ENCODE results near the genes PLCB1 and SLX4IP.

- RAMPAGE, long total RNA, result no peak
- RRBS, result no CpG with 5 or more reads among the region's 1 CpG
Measured at GRCh38 chr20:7939474-7939722, 860 bp downstream of the HAO1 start.

DNA sequence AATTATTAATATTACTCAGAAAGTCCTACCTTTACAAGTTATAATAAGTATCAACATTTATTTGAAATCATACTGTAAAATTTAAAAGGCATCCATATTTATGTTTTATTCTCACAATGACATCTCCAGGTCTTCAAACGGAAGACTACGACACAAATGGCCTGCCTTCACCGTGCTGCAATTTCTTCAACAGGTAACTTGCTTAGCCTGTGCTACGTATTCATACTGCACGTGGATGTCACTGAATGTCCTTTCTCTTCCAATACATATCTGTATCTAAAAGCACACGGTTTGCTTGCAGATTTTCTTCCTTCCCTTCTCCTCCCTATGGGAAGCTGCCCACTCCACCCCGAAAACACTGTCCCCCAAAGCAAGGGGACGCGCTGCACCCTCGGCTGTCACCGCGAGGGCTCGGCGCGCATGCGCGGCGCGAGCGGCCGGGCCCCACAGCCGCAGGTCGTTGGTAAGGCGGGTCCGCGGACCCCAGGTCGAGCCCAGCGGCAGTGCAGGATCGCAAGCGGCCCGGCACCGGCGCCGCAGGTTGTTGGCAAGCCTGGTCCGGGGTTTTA is 713 bp downstream of the TMX4 start:
- RAMPAGE, long total RNA, result no peak
- RRBS, result 1% methylated on average over 9 of the region's 35 CpGs

GRCh38 chr20:8020207-8020699 is 692 bp upstream of the TMX4 start:
- RAMPAGE, long total RNA, result no peak
- RRBS, result no CpG with 5 or more reads among the region's 4 CpGs

GRCh38 chr20:8131934-8132580 is at the start of gene PLCB1:
PLCB1 (plus strand) TSS chr20:8132266.
- RAMPAGE, long total RNA, result no peak
- RRBS, result 1% methylated on average over 26 of the region's 65 CpGs

GRCh38 chr20:8214010-8214625 is 82.1 kb downstream of the PLCB1 start:
- RAMPAGE, long total RNA, result no peak
- RRBS, result no CpG with 5 or more reads among the region's 9 CpGs

DNA sequence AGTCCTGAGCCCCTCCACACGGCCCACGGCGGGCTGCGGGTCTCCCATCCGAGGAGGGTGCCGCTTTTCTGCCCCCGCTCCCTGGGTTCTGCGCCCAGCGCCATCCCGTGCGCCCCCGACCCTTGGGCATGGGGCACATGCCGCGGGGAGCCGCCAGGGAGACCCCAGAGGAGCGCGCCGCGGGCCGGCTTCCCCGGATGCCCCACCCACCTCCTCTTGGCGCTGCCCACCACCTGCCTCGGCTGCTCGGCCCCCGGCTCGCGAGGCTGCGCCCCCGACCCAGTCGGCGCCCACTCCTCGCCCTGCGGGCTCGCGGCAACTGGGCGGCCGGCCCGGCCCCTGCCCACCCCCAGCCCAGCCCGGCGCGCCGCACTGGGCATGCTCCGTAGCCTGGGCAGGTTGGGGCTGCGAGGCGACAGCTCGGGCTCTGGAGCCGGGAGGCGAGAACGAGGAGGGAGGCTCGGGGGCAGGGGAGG is 556 bp upstream of the PLCB4 start:
- RAMPAGE, long total RNA, result no peak
- RRBS, result 2% methylated on average over 23 of the region's 50 CpGs

GRCh38 chr20:9301580-9302338 is 212.6 kb upstream of the LAMP5 start:
- RAMPAGE, long total RNA, result no peak
- RRBS, result no CpG with 5 or more reads among the region's 7 CpGs

GRCh38 chr20:9329877-9330276 is 184.5 kb upstream of the LAMP5 start:
- RAMPAGE, long total RNA, result no peak
- RRBS, result no CpG with 5 or more reads among the region's 2 CpGs

GRCh38 chr20:10171635-10172925 is 46.5 kb upstream of the SNAP25 start:
- RAMPAGE, long total RNA, result no peak
- RRBS, result 0% methylated on average over 3 of the region's 56 CpGs

- RAMPAGE, long total RNA, result no peak
- RRBS, result no CpG with 5 or more reads among the region's 7 CpGs
Measured at GRCh38 chr20:10370103-10370812, 63.8 kb downstream of the MKKS start.

DNA sequence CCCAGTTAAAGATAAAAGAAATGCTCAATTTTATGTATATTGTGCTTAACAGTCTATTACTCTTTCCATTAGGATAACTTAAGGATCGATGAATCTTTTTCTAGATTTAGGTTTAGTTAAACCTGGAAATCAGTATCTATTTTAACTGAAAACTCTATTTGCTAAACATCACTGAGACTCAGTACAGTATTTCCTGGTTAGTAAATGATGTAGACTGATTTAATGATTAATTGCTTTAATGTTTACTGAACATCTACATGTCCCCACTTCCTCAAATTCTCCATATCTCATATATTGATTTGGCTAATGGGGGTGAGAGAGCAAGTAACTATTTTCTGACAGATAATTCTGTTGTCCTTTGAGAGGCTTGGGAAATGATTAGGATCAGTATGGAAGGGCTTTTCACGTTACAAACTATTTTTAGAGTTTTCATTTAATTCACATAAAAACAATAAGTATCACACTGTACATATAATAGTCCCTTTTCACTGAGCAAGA is 10.3 kb downstream of the MKKS start:
- RAMPAGE, long total RNA, result no peak
- RRBS, result no CpG with 5 or more reads among the region's 2 CpGs

DNA sequence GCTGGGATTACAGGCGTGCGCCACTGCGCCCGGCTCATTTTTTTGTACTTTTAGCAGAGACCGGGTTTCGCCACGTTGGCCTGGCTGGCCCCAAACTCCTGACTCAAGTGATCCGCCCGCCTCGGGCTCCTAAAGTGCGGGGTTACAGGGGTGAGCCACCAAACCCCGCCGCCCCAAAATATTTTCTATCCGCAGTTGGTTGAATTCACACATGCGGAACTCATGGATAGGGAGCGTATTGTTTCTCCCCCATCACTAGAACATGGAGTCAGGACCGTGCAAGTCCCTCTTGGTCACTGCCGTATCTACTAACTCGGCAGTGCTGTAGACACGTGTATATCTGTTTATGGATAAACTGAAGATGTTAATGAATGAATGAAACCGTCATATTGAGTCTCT is 889 bp downstream of the MKKS start:
- RAMPAGE, long total RNA, result no peak
- RRBS, result no CpG with 5 or more reads among the region's 21 CpGs

GRCh38 chr20:10434913-10435662 is at the start of gene SLX4IP:
SLX4IP (plus strand) TSS chr20:10435305.
- RAMPAGE, long total RNA, result no peak
- RRBS, result no CpG with 5 or more reads among the region's 28 CpGs

GRCh38 chr20:10465873-10466788 is 31.0 kb downstream of the SLX4IP start:
- RAMPAGE, long total RNA, result no peak
- RRBS, result no CpG with 5 or more reads among the region's 8 CpGs

- RAMPAGE, long total RNA, result no peak
- RRBS, result no CpG with 5 or more reads among the region's 5 CpGs
Measured at GRCh38 chr20:10637628-10637948, 36.2 kb downstream of the JAG1 start.

GRCh38 chr20:10638301-10638821 is 35.4 kb downstream of the JAG1 start:
- RAMPAGE, long total RNA, result no peak
- RRBS, result no CpG with 5 or more reads among the region's 5 CpGs

DNA sequence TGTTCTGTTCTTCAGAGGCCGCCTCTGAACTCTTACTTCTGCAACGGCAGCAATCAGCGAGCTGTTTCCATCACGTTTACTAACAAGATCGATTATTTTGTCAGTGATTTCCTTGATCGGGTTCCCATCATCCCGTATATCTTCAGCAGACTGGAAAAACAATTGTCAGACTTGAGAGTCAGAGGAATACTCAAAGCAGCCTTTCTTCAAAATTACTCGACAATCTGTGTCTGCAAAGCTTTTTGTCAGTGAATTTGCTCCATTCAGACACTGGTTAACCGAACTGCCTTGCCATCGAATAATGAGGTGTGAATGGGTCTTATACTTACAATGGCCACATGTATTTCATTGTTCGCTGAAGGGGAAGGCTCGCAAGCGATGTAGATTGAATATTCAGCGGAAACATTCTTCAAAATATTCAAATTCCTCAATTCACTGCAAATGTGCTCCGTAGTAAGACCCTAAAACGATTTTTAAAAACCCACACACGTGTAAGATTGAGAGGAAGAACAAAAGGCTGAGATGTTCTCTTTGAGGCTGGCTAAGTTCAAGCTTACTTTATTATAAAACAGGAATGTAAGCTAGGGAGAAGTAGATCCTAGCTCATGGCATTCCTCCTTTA is 32.9 kb downstream of the JAG1 start:
- RAMPAGE, long total RNA, result no peak
- RRBS, result no CpG with 5 or more reads among the region's 17 CpGs

DNA sequence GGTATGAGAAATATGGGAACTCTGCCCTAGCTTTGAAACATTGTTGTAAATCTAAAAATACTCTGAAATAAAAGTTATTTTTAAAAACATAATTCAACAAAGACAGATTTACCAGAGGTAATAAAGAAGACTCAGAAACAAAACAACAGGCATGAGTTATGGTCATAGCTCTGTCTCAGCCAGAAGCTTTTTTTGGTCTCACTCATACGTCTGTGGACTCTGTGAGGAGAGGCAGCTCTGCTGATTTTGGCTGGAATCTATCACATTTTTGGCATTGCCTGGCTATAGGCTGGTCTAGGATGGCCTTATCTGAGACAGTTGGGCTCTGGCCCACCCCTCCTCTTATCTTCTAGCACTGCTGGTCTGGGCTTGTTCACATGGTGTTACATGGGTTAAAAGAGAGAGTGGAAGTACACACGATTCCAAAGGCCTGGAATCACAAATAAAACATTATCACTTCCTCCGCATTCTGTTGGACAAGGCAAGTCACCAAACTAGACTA is 514.0 kb upstream of the BTBD3 start:
- RAMPAGE, long total RNA, result no peak
- RRBS, result no CpG with 5 or more reads among the region's 3 CpGs

DNA sequence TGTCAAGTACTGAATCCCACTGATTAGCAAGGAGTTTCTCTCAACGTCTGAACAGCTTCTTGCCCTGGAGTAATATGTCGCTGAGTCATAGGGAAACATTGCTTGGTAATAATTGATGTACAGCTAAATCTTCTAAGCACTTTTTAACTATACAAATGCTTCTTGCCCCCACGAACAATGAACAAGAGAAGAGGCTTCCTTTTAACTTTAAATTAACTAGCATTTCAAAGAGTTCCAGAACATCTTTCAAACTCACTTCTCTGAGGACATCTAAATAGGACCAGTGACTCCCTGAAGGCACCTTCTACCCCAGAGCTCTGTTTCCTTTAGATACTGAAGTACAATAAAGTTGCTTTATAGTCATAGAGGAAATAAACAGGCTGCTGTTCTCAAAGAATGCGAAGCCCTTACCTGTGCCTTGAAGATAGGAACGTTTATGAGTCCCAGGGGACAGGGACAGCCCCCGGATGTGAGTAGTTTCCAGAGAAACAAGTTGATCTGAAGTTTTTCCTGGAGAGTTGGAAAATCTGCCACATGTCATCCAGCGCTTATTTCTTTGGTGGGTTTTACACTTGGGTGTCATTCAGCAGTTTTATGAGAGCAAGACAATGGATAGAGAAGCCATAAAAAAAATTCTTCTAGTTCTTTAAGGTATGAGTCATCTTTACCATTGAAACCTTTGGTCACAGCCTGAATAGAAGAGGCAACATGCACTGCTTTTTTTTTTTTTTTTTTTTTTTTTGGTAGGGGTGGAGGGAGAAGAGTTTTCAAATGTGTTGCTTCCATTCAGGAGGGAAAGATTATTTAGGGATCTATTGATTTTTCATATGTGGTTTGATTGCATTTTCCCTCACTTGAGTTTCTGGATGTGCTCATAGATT is 462.4 kb upstream of the BTBD3 start:
- RAMPAGE, long total RNA, result no peak
- RRBS, result no CpG with 5 or more reads among the region's 7 CpGs

- RAMPAGE, long total RNA, result no peak
- RRBS, result no CpG with 5 or more reads among the region's 3 CpGs
Measured at GRCh38 chr20:11979361-11979825, 61.7 kb downstream of the BTBD3 start.

Measured in epithelial cell of alveolus of lung (primary cell).